H4 (cell line): ENCODE measurements around a stretch of chr3.

DNA sequence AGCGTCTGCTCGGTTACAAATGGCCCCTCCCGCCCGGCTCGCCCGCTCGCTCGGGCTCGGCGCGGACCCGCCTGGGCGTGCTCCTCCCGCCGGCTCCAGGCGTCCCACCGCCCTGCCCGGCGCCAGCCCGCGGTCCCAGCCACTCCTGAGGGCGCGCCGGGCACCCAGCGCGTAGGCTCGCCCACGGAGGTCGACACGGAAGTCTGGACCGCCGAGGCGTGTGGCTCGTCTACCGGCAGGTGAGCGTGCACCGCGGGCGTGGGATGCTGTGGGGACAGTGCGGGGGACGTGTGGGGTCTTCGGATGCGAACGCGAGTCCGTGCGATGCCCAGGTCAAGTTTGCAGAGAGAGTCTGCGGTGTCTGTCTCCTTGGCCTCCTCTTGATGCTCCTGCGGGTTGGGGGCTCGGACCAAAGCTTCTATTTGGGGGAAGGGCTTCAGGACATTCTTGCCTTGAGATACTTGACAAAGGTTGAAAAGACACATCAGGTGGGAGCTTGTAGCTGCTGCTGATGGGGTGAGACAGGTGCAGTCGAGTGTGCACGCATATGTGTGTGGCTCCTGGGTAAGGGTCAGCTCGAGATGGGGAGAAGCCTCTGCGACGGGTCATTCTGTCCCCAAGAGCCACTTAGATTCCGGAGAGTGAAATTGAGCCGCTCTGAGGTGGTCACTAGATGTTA, 242.3 kb upstream of the TOPAZ1 start:
- RAMPAGE, long total RNA, result no peak

DNA sequence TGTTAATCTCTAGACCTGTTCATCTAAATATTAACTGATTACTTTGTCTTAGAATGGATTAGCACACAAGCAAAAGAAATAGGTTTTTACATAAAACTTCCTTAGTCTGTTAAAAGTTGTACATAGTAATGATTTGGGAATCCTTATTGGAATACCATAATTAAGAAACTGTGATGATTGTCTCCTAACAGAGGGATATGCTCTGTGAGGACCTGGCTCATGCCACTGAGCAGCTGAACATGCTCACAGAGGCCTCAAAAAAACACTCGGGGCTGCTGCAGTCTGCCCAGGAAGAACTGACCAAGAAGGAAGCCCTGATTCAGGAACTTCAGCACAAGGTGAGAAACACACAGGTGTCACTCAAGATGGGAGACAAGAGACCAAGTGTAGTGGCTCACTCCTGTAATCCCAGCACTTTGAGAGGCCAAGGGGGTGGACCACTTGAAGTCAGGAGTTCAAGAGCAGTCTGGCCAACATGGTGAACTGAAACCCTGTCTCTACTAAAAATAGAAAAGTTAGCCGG, 23.6 kb upstream of the TMEM42 start:
- RAMPAGE, long total RNA, result no peak

GRCh38 chr3:45010966-45011616, 15.0 kb upstream of the CLEC3B start:
- RAMPAGE, long total RNA, result no peak

- RAMPAGE, long total RNA, result no peak
Observed at GRCh38 chr3:45035512-45036521, 9.7 kb downstream of the CLEC3B start.

DNA sequence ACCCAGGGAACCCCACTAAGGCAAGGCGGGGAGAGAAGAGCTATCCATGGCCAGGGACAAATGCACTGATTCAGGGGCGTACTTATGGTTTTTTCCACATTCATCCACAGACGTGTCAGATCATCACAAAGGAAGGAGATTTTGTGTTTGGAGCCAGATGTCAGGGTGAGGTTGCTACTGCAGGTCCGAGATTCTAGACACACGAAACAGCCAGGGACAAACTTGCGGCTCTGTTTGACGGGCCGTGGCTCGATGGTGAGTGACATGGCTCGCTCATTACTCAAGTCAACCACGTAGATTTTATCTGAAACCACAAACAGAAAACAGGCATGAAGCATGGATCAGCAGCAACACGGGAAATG, 50.9 kb downstream of the CDCP1 start:
- RAMPAGE, long total RNA, result no peak

DNA sequence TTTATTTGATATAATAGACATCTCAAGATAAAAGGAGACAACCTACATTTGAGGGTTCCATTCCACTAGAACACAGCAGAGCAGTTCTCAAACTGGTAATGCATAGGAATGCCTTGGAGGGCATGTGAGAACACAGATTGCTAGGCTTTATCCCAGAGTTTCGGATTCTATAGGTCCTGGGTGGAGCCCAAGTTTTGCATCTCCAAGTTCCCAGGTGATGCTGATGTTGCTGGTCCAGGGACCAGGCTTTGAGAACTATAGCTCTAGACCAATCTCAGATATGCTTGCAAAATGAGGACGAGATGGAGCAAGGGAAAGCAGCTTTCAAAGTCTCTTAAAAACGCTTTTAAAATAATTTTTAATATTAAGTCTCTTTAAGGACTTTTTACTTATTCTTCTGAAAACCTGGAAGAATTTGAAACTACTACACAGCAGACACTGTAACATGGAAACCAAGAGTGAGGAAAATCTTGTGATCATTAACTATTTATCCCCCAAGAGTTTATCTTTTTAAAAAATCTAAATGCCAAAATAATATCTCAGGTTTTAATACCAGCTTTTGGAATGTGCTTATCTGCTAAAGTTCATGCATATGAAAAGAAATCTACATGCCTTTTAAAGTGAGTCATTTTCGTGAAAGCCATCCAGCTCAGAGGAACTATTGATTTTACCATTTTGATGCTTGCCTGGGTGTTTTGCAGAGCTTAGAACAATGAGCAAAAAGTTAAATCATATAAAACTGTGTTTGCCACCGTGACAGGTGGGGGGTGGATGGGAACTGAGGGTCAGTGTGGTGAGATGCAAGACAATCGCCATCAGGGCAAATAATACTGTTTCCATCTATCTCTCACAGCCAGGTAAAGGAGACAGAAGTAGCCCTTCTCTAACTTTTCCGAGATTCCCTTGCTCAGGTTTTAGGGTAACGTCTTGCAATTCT, 2.3 kb downstream of the TMEM158 start:
- RAMPAGE, long total RNA, result no peak

- RAMPAGE, long total RNA, result no peak
Observed at GRCh38 chr3:45508926-45509831, 85.4 kb upstream of the LIMD1 start.

DNA sequence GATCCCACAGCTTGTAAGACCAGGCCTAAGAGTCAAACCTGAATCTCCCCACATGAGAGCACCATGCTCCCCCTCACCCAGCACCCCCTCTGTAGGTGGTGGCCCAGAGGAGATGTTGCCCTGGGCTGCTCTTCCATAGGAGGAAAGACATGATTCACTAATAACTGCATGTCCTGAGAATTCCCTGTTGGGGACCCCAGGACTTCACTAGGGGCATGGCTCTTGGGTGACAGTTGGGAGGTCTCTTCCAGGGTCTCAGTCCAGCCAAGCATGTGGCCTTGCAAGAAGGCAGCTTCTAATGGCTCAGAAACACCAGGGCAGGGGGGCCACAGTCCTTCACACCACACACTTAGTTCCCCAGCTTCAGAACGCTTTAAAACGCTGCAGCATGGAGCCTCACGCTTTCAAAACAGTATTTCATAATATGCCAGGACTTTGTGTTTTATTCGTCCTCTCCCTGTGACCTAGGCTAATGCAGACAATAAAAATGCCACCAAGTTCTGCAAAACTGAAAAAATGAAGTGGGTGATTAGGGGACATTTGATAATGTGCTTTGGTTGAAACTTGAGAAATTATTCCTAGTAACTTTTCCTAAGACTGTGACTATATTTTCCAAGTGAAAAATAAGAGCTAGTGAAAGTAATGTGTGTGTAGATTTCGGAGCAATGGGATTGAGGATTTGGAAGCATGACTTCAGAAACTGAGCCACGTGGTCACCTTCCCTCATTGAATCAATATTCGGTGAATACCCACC, 48.4 kb upstream of the LIMD1 start:
- RAMPAGE, long total RNA, result no peak

DNA sequence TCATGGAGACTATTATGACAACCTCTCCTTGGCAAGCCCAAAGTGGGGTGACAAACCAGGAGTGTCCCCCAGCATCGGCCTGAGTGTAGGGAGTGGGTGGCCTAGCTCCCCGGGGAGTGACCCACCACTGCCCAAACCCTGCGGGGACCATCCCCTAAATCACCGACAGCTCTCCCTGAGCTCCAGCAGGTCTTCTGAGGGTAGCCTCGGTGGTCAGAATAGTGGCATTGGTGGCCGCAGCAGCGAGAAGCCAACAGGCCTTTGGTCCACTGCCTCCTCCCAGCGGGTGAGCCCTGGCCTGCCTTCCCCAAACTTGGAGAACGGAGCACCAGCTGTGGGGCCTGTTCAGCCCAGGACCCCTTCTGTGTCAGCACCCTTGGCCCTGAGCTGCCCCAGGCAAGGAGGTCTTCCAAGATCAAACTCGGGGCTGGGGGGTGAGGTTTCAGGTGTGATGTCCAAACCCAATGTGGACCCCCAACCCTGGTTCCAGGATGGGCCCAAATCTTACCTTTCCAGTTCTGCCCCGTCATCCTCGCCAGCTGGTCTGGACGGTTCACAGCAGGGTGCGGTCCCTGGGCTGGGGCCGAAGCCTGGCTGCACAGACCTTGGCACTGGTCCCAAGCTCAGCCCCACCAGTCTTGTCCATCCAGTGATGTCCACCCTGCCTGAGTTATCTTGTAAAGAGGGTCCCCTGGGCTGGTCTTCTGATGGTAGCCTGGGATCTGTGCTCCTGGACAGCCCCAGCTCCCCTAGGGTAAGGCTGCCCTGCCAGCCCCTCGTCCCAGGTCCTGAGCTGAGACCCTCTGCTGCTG, 1.1 kb downstream of the LIMD1 start:
- RAMPAGE, long total RNA, result no peak

DNA sequence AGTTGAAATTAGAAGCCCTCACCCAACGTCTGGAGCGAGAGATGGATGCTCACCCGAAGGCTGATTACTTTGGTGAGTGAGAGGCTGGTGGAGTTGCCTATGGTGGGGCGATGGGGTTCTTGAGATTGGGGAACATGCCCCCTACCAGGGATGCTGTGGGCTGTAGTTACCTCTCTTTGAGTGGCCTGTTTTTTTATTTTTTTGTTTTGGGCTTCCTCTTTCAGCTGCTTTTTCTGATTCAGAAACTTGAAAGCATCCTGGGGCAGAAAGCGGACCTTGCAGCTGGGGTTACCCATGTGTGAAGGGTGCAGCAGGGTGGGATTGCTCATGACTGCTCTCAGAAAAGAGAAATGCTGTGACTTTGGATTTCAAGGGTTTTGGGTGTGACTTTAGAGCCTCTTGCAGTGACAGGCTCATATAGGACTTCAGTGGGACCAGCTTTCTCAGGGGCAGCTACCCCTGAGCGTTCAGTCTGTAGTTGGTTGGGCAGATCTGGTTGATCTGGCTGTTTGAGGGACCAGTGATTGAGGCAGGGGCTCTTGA, 1.7 kb downstream of the LIMD1 start:
- RAMPAGE, long total RNA, result no peak

DNA sequence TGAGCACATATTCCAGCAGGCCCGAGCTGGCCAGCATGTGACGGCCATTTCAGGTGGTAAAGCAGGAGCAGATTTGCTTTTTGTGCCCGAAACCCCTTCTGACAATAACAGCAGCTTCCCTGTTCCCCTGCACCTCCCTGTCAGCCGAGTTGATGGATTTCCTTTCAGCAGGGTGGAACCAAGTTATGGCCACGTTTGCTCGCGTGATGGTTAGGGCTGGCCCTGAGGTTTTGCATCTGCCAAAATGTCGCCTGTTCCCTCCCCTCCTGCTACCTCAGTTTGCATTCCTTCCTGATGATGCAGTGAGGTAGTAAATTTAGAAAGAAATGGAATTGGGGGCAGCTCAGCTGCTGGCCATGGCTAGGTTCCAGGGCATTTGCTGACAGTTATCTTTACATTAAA, 13.2 kb downstream of the LIMD1 start:
- RAMPAGE, long total RNA, result no peak

DNA sequence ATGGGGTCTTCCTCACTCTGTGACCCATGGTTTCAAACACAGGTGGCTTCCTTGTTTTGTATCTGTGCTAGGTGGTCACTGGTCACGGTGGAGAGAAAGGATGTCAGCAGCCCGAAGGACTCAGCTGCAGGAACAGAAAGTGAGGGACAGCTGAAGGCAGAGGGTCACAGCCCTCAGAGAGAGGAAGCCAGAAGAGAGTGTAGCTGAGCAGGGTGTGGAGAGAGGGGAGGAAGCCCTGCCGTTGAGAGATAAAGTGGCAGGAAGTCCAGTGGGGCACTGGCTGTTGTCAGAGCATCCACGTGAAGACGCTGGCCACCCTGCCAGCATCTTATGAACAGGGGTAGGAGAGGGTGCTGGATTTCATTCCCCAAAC, 36.9 kb downstream of the LIMD1 start:
- RAMPAGE, long total RNA, result no peak

- RAMPAGE, long total RNA, result no peak
Observed at GRCh38 chr3:45894037-45894519, 7.7 kb downstream of the CCR9 start.

DNA sequence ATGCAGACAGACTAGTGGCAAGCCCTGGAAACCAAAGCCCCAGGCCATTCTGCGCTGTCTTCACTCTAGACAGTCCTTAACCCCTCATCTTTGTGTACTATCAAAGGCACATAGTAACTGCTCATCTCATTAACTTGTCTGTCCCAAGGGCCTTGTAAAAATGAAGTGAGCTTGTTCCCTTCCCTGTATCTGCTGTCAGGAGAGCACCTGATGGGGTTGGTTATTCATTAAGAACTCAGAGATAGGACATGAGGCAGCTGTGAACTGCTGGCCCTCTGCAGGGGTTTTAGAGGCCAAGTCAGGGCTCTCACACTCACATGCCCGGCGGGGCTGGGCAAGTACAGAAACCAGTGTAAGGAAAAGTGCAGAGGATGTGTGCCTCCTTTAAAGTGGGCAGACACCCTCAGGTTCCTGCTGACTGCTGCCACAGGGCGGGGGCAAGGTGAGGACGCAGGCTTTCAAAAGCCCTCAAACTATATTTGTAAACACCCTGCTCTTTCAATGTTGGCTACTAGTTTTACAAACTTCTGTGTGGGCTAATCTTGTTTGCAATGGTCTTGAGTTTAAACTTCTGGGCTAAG, 22.3 kb downstream of the CXCR6 start:
- RAMPAGE, long total RNA, result no peak

GRCh38 chr3:45975324-45976153, 20.1 kb downstream of the FYCO1 start:
- RAMPAGE, long total RNA, result no peak

GRCh38 chr3:45988365-45988763, 7.3 kb downstream of the FYCO1 start:
- RAMPAGE, long total RNA, result no peak

GRCh38 chr3:45994579-45995441, 814 bp downstream of the FYCO1 start:
- RAMPAGE, long total RNA, result no peak

- RAMPAGE, long total RNA, result no peak
Observed at GRCh38 chr3:46017594-46017917, 9.7 kb downstream of the XCR1 start.

DNA sequence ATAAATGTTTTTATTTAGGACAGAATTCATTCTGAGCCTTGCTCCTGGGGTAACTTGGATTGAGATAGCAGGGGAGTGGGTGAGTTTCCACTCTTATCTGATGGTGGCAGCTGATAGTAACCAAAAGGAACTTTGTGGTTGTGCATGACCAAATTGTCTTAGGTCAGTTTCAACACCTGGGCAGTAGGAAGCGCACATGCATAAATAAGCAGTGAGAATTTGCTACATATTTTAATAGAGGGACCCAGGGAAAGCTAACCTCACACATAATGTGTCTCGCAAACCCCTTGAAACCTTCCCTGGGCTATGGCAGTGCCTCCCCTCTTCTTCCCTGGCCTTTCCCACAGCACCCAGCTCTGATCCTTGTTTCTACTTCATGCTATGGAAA, 65.4 kb upstream of the XCR1 start:
- RAMPAGE, long total RNA, result no peak

DNA sequence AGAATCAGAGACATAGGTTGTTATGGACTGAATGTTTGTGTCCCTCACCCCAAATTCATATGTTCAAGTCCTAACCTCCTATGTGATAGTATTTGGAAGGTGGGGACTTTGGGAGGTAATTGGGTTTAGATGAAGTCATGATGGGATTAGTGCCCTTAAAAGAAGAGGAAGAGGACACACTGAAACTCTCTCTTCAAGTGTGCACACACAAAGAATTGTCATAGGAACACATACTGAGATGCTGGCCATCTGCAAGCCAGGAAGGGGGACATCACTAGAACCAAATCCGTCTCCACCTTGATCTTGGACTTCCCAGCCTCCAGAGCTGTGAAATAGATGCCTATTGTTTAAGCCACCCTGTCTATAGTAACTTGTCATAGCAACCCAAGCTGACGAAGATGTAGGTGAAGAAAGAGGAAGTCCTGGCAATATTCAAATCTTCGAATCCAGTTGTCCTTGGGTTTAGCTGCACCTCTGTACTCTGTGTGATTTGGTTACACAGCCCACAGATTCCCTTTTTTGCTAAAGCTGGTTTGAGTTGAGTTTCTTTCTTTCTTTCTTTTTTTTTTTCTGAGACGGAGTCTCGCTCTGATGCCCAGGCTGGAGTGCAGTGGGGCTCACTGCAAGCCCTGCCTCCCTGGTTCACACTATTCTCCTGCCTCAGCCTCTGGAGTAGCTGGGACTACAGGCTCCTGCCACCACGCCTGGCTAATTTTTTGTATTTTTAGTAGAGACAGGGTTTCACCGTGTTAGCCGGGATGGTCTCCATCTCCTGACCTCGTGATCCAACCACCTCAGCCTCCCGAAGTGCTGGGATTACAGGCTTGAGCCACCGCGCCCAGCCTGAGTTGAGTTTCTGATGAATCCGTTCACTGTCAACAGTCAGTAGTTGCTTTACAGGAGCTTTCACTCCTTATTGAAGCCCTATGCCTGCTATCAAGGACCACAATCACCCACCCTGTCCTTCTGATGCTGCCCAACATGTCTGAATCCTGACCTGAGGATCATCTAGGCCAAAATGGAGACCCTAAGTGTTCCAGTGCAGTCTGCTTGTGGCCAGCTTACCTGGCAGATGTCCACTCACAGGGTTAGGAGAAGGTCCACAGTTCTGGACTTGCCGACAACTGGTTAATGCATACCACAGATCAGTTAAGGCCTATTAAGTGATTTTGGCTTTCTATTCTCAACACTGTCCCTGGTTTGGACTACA, 68.2 kb upstream of the XCR1 start:
- RAMPAGE, long total RNA, result no peak